SK-N-DZ (cell line): ENCODE measurements around the gene PNPLA3.

GRCh38 chr22:43922944-43924163, at the start of gene PNPLA3:
Gene PNPLA3, plus strand, starts transcription at chr22:43923805.
RAMPAGE:
- cytosol, long total RNA: no peak
- nucleus, long total RNA: no peak

GRCh38 chr22:44057304-44057785, 33.2 kb downstream of the PARVB start:
RAMPAGE:
- cytosol, long total RNA: no peak
- nucleus, long total RNA: no peak

DNA sequence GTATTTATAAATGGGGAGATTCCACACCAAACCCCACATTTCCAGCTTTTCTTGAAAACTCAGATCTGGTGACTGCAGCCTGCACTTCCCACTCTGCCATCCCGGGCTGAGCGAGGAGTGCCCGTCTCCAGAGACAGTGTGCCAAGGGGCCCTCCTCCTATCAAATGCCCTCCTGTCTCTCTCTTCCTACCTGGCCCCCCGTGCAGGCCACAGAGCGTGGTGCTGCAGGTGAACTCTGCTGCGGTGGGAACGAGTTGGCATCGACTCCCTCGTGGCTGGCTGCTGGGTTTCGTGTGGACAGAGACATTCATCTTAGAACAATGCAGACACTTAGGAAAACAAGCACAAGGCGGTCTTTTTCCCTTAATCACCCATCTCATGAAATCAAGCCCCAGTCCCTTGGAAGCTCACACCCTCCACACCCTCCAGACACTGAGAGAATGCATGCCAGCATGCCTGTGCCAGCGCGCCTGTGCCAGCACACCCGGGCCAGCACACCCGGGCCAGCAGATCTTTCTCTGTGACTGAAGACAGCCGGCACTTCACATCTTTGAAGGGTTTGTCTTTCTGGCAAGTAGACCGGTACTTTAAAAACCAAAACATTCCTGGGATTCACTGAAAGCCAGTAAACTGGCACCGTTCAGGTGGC, 65.0 kb downstream of the PARVB start:
RAMPAGE:
- cytosol, long total RNA: no peak
- nucleus, long total RNA: no peak

RAMPAGE:
- cytosol, long total RNA: no peak
- nucleus, long total RNA: no peak
These were observed 35.8 kb upstream of the PARVG start for GRCh38 chr22:44145000-44145347.

RAMPAGE:
- cytosol, long total RNA: no peak
- nucleus, long total RNA: no peak
These were observed 48.8 kb downstream of the RTL6 start for GRCh38 chr22:44449285-44449663.

DNA sequence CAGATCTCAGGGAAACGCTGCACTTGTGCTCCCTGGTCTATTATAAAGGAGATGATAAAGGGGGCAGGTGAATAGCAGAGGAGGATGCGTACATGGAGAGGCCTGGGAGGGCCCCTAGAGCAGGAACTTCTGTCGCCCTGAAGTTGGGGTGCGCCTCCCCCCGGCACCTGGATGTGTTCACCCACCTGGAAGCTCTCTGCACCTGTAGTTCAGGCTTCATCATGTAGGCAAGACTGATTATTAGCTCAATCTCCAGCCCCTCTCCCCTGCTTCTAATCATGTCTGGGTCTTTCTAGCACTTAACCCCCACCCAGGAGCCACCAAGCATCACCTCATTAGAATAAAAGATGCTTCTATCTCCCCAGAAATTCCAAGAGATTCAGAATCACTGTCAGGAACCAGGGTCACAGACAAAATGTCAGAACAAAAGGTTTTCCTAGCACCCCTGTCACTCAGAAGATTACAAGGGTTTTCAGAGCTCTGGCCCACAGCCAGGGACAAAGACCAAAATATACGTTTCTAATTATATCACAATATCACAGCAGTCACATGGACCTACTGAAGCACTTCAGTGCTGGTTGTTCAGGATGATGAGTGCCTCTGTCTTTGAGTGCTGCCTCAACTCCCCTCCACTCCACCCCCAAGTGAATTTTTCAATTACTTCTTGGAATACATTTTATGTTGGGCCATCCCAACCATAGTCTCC, 21.7 kb upstream of the RTL6 start:
RAMPAGE:
- cytosol, long total RNA: no peak
- nucleus, long total RNA: no peak

RAMPAGE:
- cytosol, long total RNA: no peak
- nucleus, long total RNA: no peak
These were observed 97.9 kb upstream of the RTL6 start for GRCh38 chr22:44595655-44596649.

DNA sequence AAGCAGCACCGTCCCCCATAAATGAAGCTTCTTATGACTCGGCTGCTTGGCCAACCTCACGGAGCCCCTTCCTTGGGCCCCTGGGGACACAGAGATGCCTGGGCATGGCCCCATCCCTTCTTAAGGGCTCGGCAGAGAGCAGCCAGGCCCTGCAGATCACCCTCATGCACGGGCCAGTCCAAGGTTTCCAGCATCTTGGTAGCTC, 92.7 kb upstream of the PRR5 start:
RAMPAGE:
- cytosol, long total RNA: no peak
- nucleus, long total RNA: no peak

GRCh38 chr22:44668941-44669519, 33.0 kb upstream of the PRR5 start:
RAMPAGE:
- cytosol, long total RNA: no peak
- nucleus, long total RNA: no peak

GRCh38 chr22:44701820-44702143, 222 bp upstream of the PRR5 start:
RAMPAGE:
- cytosol, long total RNA: no peak
- nucleus, long total RNA: no peak

GRCh38 chr22:44710476-44711605, 8.8 kb downstream of the PRR5 start:
RAMPAGE:
- cytosol, long total RNA: no peak
- nucleus, long total RNA: no peak

GRCh38 chr22:45101878-45102358, 61.8 kb upstream of the NUP50 start:
RAMPAGE:
- cytosol, long total RNA: no peak
- nucleus, long total RNA: no peak

DNA sequence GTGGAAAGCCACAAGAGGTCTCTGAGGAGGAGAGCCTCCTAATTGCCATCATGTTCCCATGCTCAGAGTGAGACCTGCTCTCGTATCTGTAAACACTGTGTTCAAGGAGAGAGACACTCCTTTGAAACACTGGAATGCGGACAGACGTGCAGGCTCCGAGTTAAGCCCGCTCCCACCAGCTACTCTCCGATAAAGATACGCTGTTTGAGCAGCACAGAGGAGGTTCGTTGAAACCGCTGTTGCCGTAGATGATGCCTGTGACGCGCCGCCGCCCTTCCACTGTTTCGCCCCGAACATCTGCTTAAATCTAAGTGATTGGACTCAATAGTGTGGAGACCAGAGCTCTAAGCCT, 25.1 kb downstream of the NUP50 start:
RAMPAGE:
- cytosol, long total RNA: no peak
- nucleus, long total RNA: no peak

RAMPAGE:
- cytosol, long total RNA: no peak
- nucleus, long total RNA: no peak
These were observed 830 bp downstream of the KIAA0930 start for GRCh38 chr22:45239682-45240445.

DNA sequence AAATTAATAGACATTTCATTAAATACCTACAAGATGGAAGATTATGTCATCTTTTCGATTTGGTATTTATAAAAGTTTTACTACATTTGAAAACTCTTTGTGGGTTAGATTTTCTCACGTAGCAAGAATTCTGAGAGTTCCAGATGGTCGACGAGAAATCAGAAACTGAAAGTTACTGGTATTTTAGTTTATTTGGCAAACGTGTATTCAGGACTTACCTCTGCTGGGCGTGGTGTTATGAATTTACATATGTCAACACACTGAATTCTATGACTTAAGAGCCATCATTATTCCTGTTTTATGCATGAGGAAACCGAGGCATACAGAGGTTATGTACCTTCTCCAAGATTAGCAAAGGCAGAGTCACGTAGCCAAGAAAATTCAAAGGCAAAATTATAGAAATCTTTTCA, 8.5 kb upstream of the KIAA0930 start:
RAMPAGE:
- cytosol, long total RNA: no peak
- nucleus, long total RNA: no peak

RAMPAGE:
- cytosol, long total RNA: no peak
- nucleus, long total RNA: no peak
These were observed 21.6 kb upstream of the KIAA0930 start for GRCh38 chr22:45262300-45262684.

RAMPAGE:
- cytosol, long total RNA: no peak
- nucleus, long total RNA: no peak
These were observed 4.7 kb upstream of the UPK3A start for GRCh38 chr22:45280197-45280389.

DNA sequence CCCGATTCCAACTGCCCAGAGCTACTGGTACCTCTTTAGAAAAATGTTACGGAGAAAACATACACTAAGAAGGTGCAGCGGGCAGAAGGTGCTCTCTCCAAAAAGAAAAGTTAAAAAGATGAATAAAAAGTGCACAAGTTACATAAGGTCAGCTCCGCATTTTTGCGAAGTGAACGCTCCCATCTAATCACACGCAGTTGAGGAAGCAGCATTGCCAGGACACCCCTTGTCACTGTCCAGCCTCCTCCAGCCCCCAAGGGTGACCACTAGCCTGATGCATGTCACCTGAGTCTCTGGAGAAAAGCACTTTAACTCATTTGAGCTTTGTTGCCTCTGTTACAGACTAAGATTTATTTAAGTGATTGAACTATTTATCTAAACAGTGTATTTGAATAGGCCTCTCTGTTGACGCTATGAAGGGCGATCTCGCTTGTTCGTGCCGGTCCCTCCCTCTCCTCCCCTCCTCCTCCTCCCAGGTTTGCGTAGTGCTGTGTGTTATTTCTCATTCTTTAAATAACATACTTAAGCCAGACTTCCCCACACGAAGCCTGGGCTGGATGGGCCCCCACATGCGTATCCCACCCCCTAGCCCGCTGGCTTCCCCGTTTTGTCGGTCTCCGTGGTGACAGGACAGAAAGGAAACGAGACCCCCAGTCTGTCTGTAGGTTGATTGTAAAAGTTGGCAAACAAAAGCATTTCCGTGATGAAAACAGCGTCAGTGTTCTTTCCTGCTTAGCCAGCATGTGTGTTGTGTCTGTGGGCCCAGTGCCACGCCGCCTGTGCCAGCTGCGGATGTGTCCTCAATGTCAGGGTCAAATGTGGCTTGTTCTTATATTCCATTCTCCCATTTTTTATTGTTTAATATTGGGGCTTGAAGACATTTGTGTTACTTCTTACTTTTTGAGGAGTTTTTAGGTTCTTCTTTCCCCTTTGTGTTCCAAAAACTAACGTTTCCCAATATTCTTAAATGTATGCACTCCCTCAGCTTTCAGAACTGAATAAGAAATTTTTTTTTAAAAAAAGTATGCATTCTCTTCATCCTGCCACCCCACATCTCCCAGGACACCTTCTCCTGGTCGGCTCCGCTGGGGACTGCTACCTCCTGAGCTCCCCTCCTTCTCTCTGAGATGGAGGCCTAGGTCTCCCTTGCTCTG, 27.2 kb downstream of the FAM118A start:
RAMPAGE:
- cytosol, long total RNA: no peak
- nucleus, long total RNA: no peak

GRCh38 chr22:45341505-45341950, 31.8 kb downstream of the FAM118A start:
RAMPAGE:
- cytosol, long total RNA: no peak
- nucleus, long total RNA: no peak

DNA sequence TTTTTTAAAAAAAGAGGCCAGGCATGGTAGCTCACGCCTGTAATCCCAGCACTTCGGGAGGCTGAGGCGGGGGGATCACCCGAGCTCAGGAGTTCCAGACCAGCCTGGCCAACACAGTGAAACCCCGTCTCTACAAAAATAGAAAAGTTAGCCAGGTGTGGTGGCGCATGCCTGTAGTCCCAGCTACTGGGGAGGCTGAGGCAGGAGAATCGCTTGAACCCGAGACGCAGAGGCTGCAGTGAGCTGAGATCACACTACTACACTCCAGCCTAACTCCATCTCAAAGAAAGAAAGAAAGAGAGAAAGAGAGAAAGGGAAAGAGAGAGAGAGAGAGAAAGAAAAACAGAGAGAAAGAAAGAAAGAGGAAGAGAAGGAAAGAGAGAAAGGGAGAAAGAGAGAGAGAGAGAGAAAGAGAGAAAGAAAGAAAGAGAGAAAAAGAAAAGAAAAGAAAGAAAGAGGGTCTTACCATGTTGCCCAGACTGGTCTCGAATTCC, 22.2 kb downstream of the FBLN1 start:
RAMPAGE:
- cytosol, long total RNA: no peak
- nucleus, long total RNA: no peak